GM06990 (cell line): ENCODE data around the genes FAM3C, RNF148, CADPS2 and ZNF800.

DNA sequence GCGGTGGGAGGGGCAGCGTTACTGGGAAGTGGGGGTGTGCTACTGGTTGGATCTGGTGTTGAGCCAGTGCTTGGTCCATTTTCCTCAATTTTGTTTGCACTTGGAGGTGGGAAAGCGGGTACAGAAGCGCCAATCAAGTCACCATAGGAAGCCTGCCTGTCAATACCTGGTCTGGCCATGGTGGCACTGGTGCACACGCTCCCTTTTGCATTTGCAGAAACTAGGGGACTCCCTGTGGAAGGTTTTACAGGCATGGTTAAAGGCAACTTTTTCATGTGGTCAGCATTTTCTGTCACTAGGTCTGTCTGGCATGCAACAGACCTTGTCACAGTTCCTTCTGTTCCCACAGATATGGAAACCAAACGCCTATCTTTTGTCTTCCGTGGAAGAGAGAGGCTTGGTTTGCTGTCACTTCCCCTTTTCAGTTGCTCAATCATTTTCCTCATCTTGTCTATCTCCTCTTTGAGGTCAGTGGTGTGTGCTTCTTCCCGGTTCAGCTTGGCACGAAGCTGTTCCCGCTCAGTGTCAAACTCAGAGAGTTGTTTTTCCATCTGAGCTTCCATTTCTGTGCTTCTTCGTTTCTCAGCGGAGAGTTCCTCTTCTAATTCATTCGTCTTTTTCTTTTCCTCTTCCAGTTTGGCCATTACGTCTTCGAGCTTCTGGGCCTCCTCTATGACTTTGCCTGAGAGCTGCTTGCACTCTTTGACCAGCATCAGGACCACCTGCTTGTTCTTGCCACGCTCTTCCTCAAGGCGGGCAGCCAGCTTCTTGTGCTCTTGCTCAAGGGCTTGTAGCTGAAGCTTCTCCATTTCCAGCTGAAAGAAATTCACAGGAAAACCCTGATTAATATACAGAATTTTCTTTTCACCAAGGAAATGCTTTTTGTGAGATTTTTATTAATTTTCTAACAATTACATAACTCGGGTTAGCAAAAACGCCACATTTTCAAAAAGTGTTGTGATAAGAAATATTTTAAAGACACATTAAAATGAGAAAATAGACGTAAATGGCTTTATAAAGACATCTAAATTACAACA is 81.0 kb downstream of the CTTNBP2 start:
- RRBS: no CpG with 5 or more reads among the region's 20 CpGs

GRCh38 chr7:118007014-118007421 is 133.8 kb upstream of the CTTNBP2 start:
- RRBS: no CpG with 5 or more reads among the region's 5 CpGs

- RRBS: no CpG with 5 or more reads among the region's 11 CpGs
Measured at GRCh38 chr7:120987501-120988170, 875 bp upstream of the CPED1 start.

- RRBS: no CpG with 5 or more reads among the region's 11 CpGs
Measured at GRCh38 chr7:121111682-121112856, 123.6 kb downstream of the CPED1 start.

- RRBS: no CpG with 5 or more reads among the region's 3 CpGs
Measured at GRCh38 chr7:121371230-121371730, 24.8 kb downstream of the FAM3C start.

DNA sequence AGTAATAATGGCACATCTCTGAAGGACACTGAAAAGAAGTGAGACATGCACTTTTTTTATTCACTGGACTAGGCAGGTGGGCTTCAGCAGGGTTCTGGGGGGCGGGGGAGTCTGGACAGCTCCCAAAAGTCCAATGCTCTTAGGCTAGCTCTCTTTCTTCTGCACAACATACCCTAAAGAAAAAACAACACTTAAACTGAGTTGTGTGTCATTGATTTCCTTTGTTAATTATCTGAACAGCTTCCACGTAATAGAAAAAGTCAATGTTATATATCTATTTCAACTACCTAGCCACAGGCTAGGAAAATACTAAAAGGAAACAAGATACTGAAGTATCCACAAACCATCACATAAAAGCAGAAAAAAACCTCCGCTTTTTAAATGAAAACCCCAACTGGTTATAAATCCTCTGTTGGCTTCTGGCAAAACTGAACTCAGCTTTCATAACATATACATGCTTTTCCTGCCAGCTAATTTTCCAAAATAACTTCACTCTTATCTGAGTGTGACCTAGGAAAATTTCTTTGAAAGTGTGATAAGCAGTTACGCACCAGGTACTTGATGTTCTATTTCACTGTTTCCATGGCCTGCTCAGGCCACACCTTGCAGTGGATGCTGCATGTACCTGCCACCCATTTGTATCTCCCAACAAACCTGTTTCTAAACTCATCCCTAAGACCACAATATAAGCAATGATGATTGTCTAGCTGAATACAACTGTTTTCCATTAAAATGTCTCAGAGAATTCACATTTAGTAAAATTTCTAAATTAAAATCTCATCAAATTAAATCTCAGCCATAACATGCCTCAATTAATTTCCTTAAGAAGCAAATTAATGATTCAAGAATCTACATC is 11.9 kb downstream of the FAM3C start:
- RRBS: no CpG with 5 or more reads among the region's 4 CpGs

- RRBS: 3% methylated on average over 39 of the region's 100 CpGs
Measured at GRCh38 chr7:121395367-121396489, at the start of gene FAM3C. TSS of gene FAM3C (minus strand) at chr7:121396308.

- RRBS: no CpG with 5 or more reads among the region's 4 CpGs
Measured at GRCh38 chr7:122652931-122653270, 46.0 kb downstream of the RNF133 start.

DNA sequence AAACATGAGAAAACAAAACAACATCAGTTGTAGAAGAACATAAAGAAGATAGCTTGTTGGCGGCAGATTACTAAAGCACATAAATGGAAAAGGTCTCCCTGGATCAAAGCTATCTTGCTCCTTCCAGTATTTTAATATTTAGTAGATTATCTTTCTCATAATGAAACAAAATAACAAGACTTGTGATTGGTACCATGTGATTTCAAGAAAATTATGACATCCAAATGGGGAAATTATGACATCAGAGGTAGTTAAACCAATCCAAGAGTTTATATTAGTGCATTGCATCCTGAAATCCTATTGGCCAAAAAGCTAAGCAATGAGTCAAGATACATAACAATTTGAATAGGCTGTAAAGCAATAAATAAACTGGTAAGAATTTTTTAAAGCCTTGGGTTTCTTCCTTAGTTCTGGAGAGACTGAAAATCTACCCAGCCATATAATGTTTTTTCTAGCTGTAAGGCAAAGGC is at the start of gene RNF148:
RNF148 (minus strand) TSS at position 148 of the 470 bp plus-strand sequence.
- RRBS: no CpG with 5 or more reads among the region's 1 CpG

DNA sequence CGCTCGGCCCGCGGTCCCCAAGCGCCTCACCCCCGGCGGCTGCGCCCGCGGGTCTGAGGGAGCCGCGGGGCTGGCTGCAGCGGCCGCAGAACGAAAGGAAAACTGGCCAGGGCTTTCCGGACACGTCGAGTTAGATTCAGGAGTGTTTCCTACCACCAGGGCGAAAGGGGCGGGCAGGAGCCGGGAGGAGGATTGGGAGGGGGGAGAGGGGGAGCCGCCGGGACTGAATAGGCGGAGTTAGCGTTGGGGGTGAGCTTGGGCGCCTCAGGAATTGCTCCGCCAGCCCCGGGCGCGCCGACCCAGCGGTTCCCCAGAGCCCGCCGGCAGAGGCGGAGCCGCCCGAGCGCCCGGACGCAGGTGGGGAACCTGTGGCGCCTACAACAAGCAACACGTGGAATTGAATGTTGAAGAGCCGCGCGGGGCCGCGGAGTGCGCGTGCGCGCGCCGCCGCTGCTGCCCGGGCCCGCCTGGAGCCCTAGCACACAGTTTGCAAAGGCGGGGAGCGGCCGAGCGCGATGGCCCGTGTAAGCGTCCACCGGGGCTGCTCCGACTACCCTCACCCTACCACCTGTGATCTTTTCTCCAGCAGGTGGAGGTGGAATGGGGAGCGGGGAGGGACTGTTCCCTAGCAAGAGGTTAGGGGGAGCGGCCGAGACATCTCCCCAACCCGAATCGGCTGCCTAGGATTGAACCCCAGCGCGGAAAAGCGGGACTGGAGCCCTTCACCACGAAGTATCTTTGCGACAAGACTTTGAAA is at the start of gene CADPS2:
CADPS2 (minus strand) TSS at position 104 of the 757 bp plus-strand sequence.
- RRBS: 8% methylated on average over 47 of the region's 75 CpGs

GRCh38 chr7:123407854-123408186 is 126.6 kb downstream of the IQUB start:
- RRBS: no CpG with 5 or more reads among the region's 2 CpGs

GRCh38 chr7:123527699-123528854 is 6.3 kb downstream of the IQUB start:
- RRBS: no CpG with 5 or more reads among the region's 29 CpGs

DNA sequence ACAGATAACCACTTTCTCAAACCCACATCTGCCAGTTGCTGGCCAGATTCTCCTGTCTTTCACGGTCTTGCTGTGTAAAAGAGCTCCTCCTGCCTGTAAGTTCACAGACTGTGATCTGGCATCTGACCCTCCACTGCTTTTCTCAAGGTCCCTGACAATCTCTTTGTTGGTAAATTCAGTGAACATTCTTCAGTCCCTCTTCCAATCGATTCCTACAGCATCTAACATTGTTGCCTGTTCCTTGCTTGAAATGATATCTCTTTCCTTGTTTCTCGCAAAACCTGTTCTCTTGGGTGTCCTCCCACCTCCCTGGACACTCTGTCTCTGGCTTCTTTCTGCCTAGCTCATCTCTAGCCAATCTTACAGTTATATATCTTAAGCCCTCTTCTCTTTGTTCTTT is 18.4 kb upstream of the LMOD2 start:
- RRBS: no CpG with 5 or more reads among the region's 3 CpGs

GRCh38 chr7:123660331-123660864 is 4.7 kb downstream of the LMOD2 start:
- RRBS: no CpG with 5 or more reads among the region's 6 CpGs

DNA sequence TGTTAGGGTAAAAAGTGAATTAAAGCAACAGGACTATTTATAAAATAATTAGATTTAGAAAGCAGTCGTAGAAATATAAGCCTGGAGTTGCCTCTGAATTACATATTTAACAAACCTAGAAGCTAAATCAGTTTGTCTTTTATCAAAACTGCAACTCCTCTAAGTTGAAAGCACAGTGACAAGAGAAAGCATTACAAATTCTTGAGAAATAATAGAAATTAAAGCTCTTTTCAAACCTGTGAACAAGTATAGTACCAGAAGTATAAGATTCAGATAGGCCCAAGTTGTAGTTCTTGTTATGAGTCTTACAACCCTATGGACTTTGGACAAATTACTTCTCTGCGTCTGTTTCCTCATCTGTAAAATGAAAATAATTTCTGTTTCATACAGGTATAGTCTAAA is 1.5 kb upstream of the WASL start:
- RRBS: no CpG with 5 or more reads among the region's 2 CpGs

GRCh38 chr7:127330256-127330601 is 62.3 kb downstream of the ZNF800 start:
- RRBS: no CpG with 5 or more reads among the region's 2 CpGs

DNA sequence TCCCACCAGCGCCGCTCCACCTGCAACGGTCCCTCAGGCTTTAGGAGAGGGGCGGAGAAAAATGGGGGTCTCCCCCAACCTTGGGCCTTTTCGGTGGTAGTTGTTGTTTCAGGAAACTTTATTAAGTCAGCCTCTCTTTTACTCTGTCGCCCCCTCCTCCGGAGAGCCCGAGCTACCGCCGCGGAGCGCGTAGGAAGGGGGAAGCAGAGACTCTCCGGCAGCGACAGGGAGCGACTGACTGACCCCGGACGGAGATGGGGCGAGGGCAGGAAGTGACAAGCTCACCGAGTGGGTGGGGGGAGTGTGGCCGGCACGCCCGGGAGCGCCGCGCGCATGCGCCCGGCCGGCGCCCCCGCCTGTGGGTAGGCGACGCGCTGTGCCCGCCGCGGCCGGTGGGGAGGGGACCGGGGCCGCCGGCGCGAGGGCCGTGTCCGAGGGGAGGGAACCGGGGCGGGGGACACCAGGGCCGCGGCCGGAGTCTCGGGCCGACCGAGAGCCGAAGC is at the start of gene ZNF800:
ZNF800 (minus strand) TSS at position 240 of the 503 bp plus-strand sequence.
- RRBS: 3% methylated on average over 23 of the region's 55 CpGs

- RRBS: 100% methylated on average over 1 of the region's 31 CpGs
Measured at GRCh38 chr7:127584176-127585182, 917 bp downstream of the GCC1 start.

DNA sequence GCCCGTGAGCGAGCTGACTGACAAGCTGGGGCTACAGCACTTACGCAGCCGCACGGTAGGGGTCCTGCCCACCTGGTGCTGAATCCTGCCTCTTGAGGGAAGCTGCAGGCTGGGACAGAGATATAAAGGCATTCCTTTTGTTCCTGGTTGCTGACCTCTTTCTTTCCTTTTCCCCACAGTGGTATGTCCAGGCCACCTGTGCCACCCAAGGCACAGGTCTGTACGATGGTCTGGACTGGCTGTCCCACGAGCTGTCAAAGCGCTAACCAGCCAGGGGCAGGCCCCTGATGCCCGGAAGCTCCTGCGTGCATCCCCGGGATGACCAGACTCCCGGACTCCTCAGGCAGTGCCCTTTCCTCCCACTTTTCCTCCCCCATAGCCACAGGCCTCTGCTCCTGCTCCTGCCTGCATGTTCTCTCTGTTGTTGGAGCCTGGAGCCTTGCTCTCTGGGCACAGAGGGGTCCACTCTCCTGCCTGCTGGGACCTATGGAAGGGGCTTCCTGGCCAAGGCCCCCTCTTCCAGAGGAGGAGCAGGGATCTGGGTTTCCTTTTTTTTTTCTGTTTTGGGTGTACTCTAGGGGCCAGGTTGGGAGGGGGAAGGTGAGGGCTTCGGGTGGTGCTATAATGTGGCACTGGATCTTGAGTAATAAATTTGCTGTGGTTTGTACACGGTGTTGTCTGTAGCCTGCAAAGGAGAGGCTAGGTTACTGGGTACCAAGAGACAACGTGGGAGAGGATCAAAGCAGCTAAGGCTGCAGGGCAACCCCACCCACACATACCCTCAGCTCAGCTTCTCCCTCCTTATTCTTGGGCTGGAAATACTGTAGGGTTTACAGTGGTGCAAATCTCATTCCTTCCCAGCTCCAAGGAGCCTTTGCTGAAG is 2.3 kb upstream of the FSCN3 start:
- RRBS: no CpG with 5 or more reads among the region's 15 CpGs